ENCODE measurements around the gene FRG2C.

DNA sequence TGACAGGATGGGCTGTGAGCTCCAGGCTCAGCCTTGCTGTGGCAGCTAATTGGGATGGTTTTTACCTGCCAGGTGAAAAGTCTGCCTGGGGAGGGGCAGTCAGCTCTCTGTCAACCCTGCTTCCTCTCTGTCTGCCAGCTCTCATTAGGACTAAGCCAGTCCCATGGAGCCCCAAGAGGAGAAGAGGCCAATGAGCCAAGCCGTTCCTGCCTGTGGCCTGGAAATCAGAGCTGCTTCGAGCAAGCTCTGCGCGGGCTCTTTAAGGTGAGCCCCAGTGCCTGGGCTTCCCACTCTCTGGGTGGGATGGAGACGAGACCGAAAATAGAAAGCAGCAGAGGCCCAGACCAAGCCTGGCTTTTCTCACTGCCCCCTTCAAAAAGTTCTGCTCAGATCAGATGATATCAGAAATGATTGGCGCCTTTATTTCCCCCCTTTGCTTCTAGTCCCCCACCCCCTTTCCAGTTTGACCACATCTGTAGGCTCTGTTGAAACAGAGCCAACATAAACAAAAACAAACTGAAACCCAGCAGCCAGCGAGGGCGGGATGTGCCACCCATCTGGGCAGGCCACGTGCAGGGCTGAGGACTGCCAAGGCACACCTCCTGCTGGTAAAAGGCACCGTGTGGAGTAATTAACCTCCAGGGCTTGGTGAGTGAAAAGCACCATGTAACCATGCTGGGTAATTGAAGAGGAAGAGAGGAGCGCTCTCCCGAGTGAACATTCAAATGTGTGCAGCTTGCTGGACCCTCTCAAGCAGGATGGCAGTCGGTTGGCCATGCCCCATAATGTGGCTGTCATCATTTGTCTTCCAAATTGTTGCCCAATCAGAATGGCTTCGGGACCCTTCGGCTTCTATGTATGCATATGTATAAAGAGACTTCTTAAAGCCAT, 471.0 kb upstream of the PROK2 start:
- PRO-cap = unidirectional peak, plus-strand start at position 641 of the sequence; unidirectional peak, plus-strand start at position 682 of the sequence

DNA sequence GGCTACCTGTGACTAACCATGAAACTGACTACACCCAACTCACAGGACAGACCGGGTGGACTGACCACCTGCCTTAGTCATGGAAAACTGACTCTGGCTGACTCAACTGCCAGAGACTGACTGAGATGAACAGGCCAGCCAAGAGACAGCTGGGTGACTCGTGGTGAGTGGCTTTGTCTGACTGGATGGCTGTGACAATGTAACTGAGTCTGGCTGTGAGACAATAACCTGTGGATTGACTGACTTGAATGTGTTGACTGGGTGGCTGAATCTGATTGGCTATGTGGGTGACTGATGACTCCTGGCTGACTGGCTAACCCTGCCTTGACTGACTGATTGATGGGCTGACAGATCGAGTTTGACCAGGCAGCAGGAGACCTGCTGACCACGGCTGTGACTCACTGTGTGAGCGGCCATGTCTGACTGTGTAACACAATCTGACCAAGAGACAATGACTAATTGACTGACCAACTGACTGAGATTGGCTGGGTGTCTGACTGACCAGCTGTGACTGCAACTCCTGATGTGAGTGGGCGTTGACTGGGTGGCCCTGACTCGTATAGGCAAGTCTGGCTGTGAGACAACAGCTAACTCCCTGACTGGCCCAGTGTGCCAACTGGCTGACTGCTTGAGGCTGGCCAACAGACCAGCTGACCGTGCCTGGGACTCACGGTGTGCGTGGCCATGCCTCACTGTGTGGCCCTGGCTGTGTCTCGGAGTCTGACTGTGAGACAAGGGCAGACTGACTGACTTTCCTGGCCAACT, 509.2 kb downstream of the SHQ1 start:
- PRO-cap = no peak

GRCh38 chr3:72740060-72741013, 107.9 kb downstream of the SHQ1 start:
- PRO-cap = no peak

GRCh38 chr3:72821870-72822528, 26.2 kb downstream of the SHQ1 start:
- PRO-cap = no peak

- PRO-cap = no peak
Observed at GRCh38 chr3:72953409-72953954, 43.1 kb upstream of the PPP4R2 start.

DNA sequence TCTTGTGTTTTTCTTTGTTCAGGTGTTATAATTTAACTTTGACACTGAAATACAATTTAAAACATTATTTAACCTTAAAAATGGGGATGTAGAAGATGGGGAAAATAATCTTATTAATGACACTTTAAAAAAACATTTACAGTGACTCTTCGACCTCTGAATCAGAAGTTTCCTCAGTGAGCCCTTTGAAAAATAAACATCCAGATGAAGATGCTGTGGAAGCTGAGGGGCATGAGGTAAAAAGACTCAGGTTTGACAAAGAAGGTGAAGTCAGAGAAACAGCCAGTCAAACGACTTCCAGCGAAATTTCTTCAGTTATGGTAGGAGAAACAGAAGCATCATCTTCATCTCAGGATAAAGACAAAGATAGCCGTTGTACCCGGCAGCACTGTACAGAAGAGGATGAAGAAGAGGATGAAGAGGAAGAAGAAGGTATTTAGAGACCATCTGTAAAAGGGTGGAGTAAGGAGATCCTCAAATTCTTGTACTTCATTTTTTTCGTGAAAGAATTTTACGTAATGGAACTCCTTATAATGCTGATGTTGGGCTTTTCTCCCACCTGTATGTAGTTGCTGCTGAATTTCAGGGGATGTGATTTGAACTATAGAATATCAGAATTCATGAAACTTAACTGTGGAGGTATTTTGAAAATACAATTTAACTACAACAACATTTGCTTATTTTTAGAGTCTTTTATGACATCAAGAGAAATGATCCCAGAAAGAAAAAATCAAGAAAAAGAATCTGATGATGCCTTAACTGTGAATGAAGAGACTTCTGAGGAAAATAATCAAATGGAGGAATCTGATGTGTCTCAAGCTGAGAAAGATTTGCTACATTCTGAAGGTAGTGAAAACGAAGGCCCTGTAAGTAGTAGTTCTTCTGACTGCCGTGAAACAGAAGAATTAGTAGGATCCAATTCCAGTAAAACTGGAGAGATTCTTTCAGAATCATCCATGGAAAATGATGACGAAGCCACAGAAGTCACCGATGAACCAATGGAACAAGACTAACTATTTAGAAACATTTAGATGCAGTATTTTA, 3.6 kb downstream of the EBLN2 start:
- PRO-cap = no peak

DNA sequence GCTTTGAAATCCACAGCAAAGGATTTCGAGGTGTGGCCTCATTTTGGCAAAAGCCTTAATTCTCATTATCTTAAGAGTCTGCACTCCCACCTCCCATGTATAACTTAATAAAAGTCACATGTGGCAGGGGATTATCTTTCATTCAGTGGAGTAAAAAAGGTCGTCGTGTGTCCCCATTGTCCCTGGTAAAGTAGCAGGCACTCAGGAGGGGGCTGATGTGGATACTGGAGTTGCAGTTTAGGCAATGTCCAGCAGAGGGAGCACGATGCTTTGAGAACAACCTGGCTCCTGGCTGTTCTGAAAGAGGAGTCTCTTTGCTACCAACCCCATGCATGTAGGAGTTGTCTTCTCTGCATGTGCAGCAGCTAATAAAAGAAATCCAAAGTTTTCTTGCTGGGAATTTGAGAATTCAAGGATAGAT, 39.6 kb downstream of the EBLN2 start:
- PRO-cap = no peak

GRCh38 chr3:73518864-73519069, 106.0 kb downstream of the PDZRN3 start:
- PRO-cap = no peak

DNA sequence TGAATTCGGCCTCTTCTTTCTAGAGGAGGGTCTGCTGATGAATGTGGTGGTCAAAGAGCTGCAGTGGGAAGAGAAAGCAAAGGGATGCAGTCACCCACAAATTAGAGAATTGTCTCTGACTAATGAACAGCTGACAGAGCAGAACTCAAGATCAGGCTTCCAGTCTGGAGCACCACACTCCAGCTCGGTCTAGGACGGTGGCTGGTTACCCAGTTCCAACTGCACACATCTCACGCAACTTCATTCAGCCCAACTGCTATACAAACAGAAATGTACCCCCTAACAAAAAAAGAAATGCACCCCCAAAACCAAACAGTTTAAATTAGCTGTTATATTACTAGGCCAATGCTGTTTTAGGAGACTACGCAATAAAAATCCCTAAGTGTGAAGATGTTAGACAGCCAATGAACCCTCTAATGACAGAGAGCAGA, 16.7 kb downstream of the PDZRN3 start:
- PRO-cap = no peak

GRCh38 chr3:73614195-73614847, 10.4 kb downstream of the PDZRN3 start:
- PRO-cap = no peak

DNA sequence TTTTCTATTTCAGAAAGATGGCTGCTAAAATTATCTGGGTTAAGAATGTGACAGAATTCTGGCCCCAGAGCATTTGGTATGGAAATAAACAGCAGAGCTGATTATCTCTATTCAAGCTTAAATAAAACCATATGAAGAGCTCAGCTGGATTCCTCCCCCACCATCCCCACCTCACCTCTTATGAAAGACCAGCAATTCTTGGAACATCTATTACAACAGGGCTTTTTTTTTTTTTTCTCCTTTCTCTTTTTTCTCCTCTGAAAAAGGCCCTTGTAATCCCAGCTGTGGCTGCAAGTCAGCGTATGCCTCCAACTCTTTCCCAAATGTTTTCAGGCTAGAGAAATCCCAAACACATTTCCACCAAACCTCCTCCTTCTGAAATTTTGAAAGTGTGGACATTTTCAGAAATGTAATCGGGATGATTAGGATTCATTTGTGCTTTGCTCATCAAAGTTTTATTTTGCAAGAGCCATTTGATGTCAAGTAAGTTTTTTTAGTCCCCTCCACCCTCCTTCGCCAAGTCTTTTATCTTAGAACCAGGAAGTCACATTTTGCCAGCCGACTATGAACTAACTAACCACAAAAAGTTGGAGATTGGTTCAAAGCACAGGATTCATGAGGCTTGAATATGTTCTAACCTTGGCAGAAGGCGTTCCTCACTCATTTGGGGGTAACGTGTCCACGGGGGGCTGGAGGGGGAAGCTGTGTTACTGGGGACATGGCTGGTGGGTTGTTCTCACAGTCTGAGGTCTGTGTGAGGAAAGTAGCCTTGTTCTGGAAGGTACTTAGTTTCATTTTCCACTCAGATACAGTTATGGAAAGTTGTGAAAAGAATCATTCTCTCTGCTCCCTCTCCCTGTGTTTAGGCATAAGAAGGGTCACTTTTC, 142.1 kb upstream of the PDZRN3 start:
- PRO-cap = no peak

DNA sequence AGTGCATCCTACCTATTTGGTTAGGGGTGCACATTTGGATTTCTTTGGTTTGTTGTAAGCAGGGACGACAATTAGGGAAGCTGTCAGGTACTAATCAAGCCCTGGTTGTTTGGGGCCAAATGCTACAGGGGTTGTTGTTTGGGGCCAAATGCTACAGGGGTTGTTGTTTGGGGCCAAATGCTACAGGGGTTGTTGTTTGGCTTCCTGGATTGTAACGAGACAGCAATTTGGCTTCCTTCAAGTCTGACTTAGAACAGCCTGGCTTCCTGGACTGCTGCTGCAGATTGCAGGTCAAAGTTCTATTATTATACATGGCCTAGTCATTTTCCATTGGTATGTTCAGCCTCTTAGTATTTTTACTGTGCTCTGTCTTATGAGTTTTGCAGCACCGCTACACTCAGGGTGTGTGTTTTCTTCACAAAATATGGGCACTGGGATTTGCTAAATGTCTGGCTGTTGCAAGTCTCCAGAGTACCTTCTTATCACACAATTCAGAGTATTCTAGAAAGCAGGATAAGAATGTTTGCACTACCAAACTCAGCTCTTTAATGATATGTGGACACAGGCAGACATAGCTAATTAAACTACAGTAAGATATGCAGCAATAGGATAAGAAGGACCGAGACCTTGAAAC, 202.9 kb upstream of the PDZRN3 start:
- PRO-cap = unidirectional peak, minus-strand start at position 250 of the sequence

DNA sequence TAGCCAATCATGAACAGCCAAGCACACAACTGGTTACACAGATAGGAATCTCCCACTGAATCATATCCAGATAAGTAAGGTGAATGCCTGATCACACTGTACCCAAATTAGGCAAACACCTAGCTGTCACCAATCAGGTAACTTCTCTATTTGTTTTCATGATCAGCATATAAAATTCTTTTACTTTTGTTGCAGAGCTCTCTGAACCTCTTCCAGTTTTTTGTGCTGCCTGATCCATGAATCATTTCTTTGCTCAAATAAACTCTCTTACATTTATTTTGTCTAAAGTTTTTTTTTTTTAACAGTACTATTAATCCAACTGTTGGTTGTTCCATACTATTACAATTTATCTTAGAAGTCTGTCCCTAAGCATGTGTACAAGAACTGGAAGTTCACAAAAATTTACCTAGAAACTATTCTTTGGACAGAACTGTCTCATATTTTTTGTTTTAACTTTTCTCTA, 205.2 kb downstream of the CNTN3 start:
- PRO-cap = no peak

DNA sequence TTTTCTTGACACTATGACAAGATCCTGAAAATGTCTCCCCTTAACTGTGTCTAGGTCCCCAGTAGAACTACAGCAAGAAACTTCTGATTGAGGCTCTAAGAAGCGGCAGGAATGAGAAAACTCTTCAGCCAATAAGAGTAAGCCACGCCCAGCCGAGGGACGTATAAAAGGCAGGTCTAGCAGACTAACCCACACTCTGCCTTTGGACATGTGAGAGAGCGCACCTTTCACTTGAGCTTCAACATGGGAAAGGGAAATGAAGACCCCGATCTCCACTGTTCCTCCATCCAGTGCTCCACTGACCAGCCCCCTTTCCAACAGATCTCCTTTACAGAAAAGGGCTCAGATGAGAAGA, at the start of gene FRG2C:
Gene FRG2C (plus strand): TSS at position 192 of the 355 bp plus-strand sequence.
- PRO-cap = no peak

DNA sequence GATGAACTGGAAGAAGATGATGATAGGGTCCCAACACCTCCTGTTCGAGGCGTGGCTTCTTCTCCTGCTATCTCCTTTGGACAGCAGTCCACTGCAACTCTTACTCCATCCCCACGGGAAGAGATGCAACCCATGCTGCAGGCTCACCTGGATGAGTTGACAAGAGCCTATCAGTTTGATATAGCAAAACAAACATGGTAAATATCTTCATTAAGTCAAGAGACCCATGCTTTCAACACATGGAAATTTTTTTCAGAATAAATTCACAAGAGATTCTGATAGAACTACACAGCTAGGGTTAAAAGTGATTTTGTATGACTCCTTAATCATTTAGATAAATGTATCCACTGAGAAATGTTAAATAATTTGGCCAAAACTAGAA, 577.7 kb downstream of the ROBO2 start:
- PRO-cap = no peak

- PRO-cap = no peak
Observed at GRCh38 chr3:79018396-79019313, 749.1 kb downstream of the ROBO1 start.

GRCh38 chr3:81162068-81162503, 599.4 kb downstream of the GBE1 start:
- PRO-cap = unidirectional peak, minus-strand start at chr3:81162209

- PRO-cap = no peak
Observed at GRCh38 chr3:81716712-81717595, 44.5 kb downstream of the GBE1 start.

DNA sequence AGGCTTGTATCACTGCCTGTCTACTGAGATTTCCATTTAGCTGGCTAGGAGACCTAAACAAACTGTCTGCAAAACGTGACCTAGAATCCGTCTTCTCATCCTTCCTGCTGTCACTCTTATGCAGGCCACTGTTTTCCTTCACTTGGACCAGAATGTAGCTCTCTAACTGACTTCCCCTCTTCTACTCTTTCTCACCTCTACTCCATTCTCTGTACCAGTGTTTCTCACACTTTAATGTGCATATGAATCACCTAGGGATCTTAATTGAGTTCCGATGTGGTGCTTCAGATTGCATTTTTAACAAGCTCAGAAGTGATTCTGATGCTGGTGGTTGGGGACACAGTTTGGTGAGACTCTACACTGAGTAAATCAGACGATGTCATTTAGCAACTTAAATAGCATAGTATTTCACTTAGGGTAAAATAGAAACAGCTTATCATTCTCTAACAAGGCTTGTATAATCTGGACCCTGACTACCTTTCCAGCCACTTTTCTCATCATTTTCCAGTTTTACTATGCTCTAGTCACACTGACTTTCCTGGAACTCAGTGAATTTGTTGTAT, 1.6 kb upstream of the GBE1 start:
- PRO-cap = no peak

- PRO-cap = no peak
Observed at GRCh38 chr3:81790074-81790337, 28.6 kb upstream of the GBE1 start.